Melanocyte of skin (primary cell): ENCODE measurements around the genes TMCO3 and GRK1.

DNA sequence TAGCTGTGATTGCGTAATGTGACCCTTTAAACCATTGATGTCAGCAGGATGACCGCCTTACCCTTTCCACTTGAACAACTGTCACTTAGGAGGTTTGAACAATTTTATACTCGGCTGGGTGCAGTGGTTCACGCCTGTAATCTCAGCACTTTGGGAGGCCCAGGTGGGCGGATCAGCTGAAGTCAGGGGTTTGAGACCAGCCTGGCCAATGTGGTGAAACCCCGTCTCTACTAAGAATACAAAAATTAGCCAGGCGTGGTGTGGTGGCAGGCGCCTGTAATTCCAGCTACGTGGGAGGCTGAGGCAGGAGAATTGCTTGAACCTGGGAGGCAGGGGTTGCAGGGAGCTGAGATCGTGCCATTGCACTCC, 3.0 kb downstream of the LAMP1 start:
- CAGE, long polyA plus RNA, 2 experiments: no peak in any of the 2 experiments

GRCh38 chr13:113324331-113324784, 27.3 kb downstream of the LAMP1 start:
- CAGE, long polyA plus RNA, 2 experiments: no peak in any of the 2 experiments

- CAGE, long polyA plus RNA, 2 experiments: no peak in any of the 2 experiments
Observed at GRCh38 chr13:113364896-113365487, 1.1 kb upstream of the GRTP1 start.

- CAGE, long polyA plus RNA, 2 experiments: no peak in any of the 2 experiments
Observed at GRCh38 chr13:113411256-113411996, 41.9 kb downstream of the ADPRHL1 start.

GRCh38 chr13:113445844-113446204, 7.5 kb downstream of the ADPRHL1 start:
- CAGE, long polyA plus RNA, 2 experiments: no peak in any of the 2 experiments

- CAGE, long polyA plus RNA, 2 experiments: no peak in any of the 2 experiments
Observed at GRCh38 chr13:113478625-113479510, 11.6 kb downstream of the DCUN1D2 start.

DNA sequence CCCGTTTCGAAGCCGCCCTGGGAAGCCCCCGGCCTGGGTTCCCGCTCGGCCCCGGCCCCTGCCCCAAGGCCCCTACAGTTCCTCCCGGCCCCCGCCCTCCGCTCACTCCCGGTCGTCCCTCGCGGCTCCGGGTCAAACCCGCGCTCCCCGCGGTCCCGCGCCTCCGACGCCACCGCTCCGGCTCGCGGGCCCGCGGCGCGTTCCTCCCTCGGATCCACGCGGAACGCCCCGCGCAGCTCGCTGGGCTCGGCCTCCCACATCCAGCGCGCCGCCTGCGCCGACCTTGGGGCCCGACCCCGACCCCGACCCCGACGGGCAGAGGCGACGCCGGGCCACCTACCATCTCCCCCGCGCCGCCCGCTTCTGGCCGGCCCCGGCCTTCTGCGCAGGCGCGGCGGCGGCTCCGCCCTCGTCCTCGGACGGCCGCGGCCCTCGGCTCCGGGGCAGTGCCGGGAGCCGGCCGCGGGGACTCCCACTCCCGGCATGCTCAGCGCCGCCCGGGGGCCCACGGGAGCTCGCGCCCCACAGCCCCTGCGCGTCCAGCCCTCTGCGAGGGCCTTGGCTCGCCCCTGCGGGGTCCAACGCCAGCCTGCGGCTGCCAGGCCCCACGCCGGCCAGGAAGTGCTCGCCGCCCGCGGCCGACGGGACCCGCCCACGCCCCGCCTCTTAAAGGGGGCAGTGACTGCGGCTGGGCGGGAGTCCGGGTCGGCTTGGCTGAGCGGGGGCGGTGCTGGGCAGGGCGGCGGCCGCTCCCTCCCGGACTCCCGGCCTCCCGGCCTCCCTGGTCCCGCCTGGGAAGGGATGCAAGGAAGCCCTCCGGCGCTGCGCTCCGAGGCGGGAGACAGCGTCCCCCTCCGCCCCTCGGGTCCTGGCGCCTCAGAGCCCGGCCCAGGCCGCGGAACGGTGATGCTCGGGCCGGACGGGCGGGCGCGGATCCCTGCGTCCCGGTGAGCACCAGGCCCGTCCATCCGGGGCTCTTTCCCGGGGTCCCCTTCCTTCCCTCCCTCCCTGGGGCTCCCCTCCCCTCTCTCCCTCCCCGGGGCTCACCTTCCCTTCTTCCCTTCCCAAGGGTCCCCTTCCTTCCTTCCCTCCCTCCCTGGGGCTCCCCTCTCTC, at the start of gene TMCO3:
TMCO3 (plus strand) TSS at position 695 of the 1,114 bp plus-strand sequence.
- CAGE, long polyA plus RNA, 2 experiments: no peak in any of the 2 experiments

GRCh38 chr13:113500590-113501278, 9.9 kb downstream of the TMCO3 start:
- CAGE, long polyA plus RNA, 2 experiments: no peak in any of the 2 experiments

DNA sequence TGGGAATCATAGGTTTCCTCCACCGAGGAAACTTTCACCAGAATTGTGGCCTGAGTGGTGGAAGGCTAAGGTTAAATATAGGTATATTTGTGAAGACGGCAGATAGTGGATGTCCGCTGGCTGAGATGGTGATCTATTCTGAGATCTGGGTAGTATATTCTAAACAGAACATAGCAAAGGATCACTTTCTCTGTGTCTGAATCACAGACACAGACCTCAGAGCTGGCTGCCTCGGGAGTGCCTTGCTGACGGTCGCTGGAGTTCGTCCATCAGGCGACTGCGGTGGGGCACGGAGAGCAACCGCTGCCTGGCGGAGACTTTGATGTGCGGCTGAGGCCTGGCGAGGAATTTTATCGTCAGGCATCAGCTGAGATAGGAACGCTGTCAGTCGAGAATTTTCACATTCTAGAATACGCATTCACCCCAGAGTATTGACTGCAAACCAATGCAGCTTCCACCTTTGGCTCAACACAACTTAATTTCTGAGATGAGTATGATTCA, 42.6 kb downstream of the TMCO3 start:
- CAGE, long polyA plus RNA, 2 experiments: no peak in any of the 2 experiments

DNA sequence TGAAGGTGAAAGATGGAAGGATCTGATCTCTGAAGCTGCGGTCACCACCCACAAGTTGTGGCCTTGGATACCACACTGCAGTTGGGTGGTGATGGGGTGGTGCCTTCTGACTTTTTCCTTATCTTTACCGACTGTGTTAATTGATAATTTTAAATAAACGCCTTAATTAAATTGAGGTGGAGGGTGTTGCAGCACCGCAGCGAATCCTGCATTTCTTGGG, 1.3 kb downstream of the TFDP1 start:
- CAGE, long polyA plus RNA, 2 experiments: no peak in any of the 2 experiments

GRCh38 chr13:113647881-113648355, 10.1 kb downstream of the ATP4B start:
- CAGE, long polyA plus RNA, 2 experiments: no peak in any of the 2 experiments

- CAGE, long polyA plus RNA, 2 experiments: no peak in any of the 2 experiments
Observed at GRCh38 chr13:113666808-113667502, at the start of gene GRK1. Gene GRK1, plus strand, starts transcription at chr13:113667219.

DNA sequence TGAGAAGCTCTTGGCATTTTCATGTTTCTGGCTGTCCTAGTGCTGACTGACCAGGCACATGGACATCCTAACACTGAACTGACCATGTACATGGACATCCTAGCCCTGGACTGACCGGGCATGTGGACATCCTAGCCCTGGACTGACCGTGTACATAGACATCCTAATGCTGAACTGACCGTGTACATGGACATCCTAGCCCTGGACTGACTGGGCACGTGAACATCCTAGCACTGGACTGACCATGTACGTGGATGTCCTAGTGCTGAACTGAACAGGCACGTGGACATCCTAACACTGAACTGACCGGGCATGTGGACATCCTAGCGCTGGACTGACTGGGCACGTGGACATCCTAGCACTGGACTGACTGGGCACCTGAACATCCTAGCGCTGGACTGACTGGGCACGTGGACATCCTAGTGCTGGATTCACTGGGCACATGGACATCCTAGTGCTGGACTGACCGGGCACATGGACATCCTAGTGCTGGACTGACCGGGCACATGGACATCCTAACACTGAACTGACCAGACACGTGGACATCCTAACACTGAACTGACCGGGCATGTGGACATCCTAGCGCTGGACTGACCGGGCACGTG, 30.7 kb downstream of the TMEM255B start:
- CAGE, long polyA plus RNA, 2 experiments: no peak in any of the 2 experiments

DNA sequence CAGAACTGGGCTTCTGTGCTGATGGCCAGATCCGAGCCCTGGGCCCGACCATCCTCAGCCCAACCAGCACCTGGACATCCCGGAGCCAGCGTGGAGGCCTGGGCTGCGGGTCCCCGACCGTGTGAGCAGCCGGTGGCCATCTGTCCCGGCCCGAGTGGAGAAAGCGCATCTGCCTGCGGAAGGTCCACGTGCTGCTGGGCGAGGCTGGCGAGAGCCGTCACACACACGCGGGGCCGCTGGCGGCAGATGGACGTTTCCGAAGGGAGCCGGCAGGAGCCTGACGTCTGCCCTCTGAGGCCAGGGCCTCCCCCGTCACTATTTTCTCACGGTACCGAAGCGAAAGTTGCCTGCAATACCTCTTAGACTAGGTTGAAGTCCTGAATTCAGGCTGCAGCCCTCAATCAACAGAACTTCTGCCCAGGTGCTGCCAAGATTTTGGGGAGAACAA, 45.4 kb downstream of the GAS6 start:
- CAGE, long polyA plus RNA, 2 experiments: no peak in any of the 2 experiments

DNA sequence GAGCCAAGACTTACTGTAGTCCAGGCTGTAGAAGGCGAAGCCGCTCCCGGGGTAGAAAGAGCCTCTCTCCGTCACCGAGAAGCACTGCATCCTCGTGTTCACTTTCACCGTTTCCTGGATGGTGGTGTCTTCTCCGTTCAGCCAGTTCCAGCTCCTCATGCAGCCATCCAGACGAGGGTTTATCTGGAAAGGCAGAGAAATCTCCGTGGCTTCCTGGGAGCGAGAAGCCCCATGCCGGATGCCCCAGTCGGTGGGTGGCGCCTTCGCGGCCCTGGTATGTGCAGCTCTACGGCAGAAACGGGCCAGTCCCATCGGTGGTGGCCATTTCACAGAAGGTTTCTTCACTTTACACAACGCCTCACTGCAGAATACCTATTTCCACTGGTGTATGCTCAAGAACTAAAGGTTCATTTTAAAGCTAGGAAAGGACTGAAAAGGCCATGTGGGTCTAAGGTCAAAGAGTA, 36.9 kb downstream of the GAS6 start:
- CAGE, long polyA plus RNA, 2 experiments: no peak in any of the 2 experiments

- CAGE, long polyA plus RNA, 2 experiments: no peak in any of the 2 experiments
Observed at GRCh38 chr13:113834145-113834799, 29.6 kb downstream of the GAS6 start.

DNA sequence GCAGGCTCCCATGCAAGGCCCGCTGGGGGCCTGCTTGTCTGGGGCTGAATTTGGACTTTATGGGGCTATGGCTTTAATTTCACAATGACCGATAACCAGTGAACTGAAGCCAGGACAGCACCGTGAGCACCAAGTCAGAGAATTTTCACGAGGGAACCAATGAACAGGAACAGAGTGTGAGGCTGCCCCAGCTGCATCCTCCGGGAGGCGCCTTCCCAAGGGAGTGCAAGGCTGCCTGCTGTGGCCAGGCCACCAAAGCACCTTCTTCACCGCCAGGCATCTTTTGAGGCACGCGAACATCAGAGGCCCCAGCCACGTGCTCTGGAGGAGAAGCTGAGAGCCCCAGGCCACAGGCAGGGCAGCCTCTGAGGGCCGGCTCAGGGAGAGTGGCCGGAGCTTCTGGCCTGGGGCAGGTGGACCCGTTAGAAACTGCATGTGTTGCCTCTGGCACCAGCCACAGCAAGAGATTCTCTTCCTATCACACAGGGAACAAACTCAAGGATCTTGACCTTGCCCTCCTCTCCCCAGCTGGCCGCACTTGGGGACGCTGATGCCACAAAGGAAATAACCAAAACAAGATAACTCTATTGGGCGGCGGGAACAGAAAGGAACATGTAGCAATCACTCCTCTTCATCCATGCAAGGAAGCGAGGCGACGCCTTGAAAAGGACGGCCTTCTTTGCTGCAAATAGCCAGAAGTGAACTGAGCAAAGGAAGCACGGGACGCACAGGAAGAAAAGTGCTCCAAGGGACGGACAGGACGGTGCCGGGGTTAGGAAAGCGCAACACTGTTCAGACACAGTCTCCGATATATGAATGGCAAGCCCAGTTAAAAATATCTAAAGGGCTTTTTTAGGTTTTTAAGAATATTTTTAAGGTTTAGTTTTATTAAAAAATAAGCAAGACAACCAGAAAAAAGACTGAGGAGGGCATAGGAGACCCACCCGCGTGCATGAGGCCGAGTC, 19.9 kb downstream of the GAS6 start:
- CAGE, long polyA plus RNA, 2 experiments: no peak in any of the 2 experiments

- CAGE, long polyA plus RNA, 2 experiments: no peak in any of the 2 experiments
Observed at GRCh38 chr13:113855283-113855899, 8.5 kb downstream of the GAS6 start.

DNA sequence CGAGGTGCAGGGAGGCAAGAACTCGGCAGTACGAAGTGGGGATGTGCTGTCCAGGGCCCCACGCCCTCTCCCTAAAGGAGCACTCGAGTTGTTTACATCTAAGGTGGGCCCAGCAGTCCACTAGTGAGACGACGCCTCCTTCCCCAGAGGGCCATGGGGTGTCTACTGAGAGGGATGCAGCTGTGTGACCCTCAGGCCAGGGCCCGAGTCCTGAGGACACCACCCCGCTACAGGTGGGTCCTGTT, 4.2 kb downstream of the C13orf46 start:
- CAGE, long polyA plus RNA, 2 experiments: no peak in any of the 2 experiments

- CAGE, long polyA plus RNA, 2 experiments: no peak in any of the 2 experiments
Observed at GRCh38 chr13:113978404-113979586, 4.9 kb upstream of the C13orf46 start.